ENCODE measurements around the genes CD320 and NDUFA7.

DNA sequence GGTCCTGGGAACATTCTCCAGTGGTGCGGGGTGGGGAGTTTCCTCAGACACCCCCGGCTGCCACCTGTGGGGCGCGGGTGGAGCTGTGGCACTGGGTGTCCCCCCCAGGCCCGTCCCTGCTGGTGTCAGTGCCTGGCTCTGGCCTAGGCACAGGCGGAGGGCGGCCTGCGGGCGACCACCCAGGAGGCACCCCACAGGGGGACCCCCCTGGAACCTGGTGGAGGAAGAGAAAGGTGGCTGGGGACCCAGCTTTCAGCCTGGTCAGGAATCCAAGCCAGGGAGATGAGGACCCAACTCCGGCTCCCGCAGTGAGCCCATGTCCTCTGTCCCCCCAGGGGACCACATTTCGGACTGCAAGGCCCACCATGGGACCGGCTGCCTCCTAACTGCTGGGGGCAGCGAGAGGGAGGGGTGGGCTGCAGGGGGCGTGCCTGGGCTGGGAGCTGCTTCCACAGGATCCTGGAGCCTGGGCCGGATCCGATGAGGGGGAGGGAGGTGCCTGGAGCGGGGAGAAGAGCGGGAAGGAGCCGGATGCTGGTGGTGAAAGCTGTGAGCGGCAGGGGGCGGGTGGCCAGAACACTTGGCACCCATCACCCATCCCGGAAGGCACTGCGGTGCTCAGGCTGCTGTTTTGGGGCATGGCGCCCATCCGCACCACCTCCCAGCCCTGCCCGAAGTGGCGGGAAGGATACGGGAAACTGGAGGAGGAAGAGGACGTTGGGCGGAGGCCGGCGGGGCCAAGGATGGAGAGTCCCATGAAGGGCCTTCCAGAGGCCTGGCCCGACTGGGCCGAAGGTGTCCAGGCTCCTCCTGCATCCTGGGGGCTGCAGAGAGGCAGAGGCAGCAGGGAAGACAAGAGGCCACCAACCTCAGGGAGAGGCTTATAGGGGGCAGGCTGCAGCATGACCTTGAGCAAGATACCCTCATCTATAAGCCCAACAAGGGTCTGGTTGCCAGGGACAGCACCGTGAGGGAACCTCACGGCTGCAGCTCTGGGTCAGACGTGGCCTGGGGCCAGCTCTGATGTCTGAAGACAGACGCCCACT lies 5.6 kb upstream of the CTXN1 start:
- RRBS: 91% methylated on average over 11 of the region's 39 CpGs

- RRBS: no CpG with 5 or more reads among the region's 42 CpGs
Measured at GRCh38 chr19:7933843-7934497, 8.0 kb upstream of the CTXN1 start.

GRCh38 chr19:7943906-7944875 lies 725 bp upstream of the TIMM44 start:
- RRBS: 14% methylated on average over 7 of the region's 41 CpGs

GRCh38 chr19:7969565-7969878 lies 26.1 kb upstream of the TIMM44 start:
- RRBS: no CpG with 5 or more reads among the region's 11 CpGs

GRCh38 chr19:7980896-7981344 lies 24.5 kb downstream of the ELAVL1 start:
- RRBS: no CpG with 5 or more reads among the region's 14 CpGs

DNA sequence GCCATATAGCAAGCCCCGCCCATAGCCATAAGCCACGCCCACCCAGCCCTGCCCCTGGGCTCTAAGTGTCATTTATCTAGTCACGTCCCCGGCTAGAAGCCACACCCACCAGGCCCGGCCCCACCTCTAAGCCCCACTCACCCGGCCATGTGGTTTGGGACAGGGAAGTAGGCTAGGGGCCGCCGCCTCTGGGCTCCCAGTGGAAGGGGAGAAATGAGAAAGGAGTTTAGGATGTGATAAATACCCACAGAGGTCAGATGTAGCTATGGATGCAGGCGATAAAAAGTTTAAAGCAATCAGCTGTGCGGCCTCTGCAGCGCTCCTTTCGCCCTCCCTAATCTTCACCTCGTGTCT lies 1.8 kb upstream of the CCL25 start:
- RRBS: no CpG with 5 or more reads among the region's 13 CpGs

DNA sequence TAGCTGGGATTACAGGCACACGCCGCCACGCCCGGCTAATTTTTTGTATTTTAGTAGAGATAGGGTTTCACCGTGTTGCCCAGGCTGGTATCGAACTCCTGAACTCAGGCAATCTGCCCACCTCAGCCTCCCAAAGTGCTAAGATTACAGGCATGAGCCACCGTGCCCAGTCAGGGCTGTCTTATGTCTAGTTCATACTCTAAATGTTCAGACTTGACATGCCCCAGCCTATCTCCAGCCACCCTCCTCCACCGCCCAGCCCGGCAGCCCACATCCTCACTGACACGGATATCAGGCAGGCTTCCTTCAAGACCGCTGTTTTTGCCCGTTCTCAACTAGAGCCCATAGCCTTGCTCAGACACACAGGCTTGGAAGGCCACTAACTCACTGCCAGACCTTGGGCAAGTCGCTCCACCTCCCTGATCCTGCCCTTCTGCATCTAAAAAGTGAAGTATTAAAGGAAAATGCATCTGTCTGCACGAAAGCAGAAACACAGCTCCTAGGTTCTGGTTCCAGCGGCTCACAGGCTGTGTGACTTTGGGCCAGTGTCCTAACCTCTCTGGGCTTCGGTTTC lies 14.7 kb upstream of the CERS4 start:
- RRBS: no CpG with 5 or more reads among the region's 16 CpGs

DNA sequence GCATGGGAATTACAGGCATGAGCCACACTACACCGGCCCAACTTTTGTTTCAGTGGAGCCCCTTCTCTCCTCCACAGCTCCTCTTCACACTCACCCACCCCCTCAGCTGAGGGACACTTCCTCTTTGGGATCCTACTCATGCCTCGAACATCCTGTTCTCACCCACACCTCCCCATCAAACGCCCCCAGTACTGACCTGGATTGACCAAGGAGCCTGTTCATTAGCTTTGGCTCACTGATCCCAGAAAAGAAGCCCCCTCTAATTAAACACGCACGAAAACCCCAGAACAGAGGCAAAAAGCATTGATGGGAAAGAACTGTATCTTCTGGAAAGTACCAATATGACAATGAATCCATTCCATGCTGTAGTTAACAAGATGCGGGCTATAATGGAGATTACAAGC lies 12.6 kb upstream of the CERS4 start:
- RRBS: no CpG with 5 or more reads among the region's 6 CpGs

- RRBS: no CpG with 5 or more reads among the region's 5 CpGs
Measured at GRCh38 chr19:8216570-8216978, 7.4 kb downstream of the CERS4 start.

DNA sequence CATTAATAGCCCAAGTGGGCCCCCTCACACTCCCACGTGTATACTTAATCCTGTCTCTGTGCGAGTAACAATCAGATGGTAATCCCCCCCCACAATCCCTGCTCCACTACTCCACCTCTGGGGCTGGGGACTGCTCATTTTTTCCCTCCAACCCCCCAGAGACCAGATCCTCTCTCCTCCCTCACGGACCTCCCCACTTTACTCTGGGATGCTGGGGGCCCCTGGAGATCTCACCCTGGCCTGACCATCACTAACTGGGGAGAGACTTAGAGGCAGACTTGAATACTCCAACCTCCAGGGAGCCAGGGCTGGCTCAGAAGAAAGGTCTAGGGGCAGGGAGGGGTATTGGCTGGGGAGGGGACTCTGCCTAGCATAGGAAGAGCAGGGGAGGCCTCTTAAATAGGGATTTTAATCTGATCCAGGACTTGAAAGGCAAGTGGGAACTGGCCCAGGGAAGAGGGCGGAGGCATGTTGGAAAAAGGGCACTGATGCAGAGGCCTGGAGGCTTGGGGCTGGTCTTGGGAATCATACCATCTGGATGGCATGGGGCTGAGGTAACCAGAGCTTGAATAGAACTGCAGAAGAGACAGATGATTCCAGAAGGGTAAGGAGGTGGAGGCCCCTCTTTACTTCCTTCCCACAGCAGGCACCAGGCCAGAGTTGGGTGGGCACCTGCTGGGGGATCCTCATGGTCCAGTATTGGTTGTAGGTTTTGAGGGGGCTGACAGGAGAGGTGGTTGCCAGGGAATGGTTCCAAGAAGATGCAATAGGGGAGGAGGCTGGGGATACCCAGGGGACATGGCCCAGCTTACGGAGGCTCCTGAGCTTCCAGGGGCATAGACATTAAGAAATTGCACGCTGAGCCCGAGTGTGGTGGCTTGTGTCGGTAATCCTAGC lies 29.0 kb downstream of the CERS4 start:
- RRBS: no CpG with 5 or more reads among the region's 8 CpGs

GRCh38 chr19:8307662-8308515 lies at the start of gene CD320:
CD320 (minus strand) TSS chr19:8308358.
- RRBS: no CpG with 5 or more reads among the region's 73 CpGs

GRCh38 chr19:8321271-8321434 lies at the start of gene NDUFA7:
NDUFA7 (minus strand) TSS chr19:8321375.
- RRBS: under 1% methylated on average over 13 of the region's 20 CpGs

GRCh38 chr19:8340455-8341235 lies 2.4 kb downstream of the KANK3 start:
- RRBS: no CpG with 5 or more reads among the region's 15 CpGs

- RRBS: 11% methylated on average over 16 of the region's 45 CpGs
Measured at GRCh38 chr19:8342044-8343066, 707 bp downstream of the KANK3 start.

DNA sequence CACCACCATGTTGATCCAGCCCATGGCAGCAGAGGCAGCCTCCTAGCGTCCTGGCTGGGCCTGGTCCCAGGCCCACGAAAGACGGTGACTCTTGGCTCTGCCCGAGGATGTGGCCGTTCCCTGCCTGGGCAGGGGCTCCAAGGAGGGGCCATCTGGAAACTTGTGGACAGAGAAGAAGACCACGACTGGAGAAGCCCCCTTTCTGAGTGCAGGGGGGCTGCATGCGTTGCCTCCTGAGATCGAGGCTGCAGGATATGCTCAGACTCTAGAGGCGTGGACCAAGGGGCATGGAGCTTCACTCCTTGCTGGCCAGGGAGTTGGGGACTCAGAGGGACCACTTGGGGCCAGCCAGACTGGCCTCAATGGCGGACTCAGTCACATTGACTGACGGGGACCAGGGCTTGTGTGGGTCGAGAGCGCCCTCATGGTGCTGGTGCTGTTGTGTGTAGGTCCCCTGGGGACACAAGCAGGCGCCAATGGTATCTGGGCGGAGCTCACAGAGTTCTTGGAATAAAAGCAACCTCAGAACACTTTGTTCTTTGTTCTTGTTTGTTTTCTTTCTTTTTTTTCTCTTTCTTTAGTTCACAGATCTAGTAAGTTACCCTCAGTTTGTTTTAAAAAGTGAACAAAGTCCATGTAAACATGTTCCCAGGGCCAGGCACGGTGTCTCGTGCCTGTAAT lies 10.0 kb downstream of the ANGPTL4 start:
- RRBS: no CpG with 5 or more reads among the region's 17 CpGs

GRCh38 chr19:8403184-8404357 lies 9.5 kb upstream of the MARCHF2 start:
- RRBS: 83% methylated on average over 12 of the region's 74 CpGs

- RRBS: no CpG with 5 or more reads among the region's 7 CpGs
Measured at GRCh38 chr19:8455242-8455875, 10.6 kb downstream of the HNRNPM start.

- RRBS: no CpG with 5 or more reads among the region's 5 CpGs
Measured at GRCh38 chr19:8460257-8460734, 15.5 kb downstream of the HNRNPM start.

DNA sequence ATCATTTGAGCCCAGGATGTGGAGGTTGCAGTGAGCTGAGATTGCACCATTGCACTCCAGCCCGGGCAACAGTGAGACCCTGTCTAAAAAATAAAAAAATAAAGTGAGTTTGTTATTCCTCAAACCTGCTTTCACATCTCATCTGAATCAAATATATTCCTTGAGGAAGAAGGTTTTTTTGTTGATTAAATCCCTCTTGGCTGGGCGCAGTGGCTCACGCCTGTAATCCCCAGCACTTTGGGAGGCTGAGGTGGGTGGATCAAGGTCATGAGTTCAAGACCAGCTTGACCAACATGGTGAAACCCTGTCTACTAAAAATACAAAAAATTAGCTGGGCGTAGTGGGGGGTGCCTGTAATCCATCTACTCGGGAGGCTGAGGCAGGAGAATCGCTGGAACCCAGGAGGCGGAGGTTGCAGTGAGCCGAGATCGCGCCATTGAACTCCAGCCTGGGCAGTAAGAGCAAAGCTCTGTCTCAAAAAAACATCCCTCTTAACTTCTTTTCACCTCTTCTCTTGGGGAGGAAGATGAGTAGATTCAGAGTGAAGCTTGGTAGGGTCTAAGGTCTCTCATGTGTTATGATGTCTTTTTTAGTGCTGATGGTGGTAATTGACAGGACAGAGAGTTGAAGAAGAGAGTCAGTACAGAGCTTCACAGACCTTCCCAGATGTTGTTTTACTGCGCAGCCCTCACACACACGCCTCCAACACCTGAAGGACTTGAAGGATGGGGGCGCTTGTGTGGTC lies 19.6 kb downstream of the HNRNPM start:
- RRBS: no CpG with 5 or more reads among the region's 13 CpGs

GRCh38 chr19:8576169-8577122 lies 796 bp downstream of the MYO1F start:
- RRBS: no CpG with 5 or more reads among the region's 22 CpGs